ENCODE measurements around a stretch of chr15.

DNA sequence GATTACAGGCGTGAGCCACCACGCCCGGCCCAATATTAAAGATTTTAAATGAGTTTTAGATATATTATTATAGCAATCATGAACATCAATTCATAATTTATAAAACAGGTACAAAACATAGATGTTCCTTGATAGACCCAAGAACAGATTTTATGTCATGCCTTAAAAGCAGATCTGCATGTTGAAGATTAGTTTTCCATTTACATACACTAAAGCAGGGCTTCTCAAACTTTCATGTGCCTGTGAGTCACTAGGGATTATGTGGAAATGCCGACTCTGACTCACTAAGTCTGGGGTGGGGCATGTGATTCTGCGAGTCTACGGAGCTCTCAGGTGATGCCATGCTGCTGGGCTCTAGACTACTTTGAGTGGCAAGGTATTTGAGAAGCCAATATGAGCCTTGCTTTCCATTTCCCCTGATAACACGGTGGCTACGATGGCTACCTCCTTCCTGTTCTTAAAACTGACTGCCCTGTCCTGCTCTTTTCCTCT lies 39.5 kb upstream of the PYGO1 start:
- PRO-cap, result no peak
- RAMPAGE, long total RNA, 4 experiments, result no peak in any of the 4 experiments

DNA sequence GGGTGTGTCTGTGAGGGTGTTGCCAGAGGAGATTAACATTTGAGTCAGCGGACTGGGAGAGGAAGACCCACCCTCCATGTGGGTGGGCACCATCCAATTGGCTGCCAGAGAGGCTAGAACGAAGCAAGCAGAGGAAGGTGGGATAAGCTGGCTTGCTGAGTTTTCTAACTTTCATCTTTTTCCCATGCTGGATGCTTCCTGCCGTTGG lies 25.7 kb upstream of the NEDD4 start:
- PRO-cap, result no peak
- RAMPAGE, long total RNA, 4 experiments, result no peak in any of the 4 experiments

GRCh38 chr15:56176854-56177403 lies 66.8 kb downstream of the RFX7 start:
- PRO-cap, result no peak
- RAMPAGE, long total RNA, 4 experiments, result start-site peak on the minus strand in 1 of 4 experiments, at chr15:56177024-56177468 at its widest, 8 reads per replicate

DNA sequence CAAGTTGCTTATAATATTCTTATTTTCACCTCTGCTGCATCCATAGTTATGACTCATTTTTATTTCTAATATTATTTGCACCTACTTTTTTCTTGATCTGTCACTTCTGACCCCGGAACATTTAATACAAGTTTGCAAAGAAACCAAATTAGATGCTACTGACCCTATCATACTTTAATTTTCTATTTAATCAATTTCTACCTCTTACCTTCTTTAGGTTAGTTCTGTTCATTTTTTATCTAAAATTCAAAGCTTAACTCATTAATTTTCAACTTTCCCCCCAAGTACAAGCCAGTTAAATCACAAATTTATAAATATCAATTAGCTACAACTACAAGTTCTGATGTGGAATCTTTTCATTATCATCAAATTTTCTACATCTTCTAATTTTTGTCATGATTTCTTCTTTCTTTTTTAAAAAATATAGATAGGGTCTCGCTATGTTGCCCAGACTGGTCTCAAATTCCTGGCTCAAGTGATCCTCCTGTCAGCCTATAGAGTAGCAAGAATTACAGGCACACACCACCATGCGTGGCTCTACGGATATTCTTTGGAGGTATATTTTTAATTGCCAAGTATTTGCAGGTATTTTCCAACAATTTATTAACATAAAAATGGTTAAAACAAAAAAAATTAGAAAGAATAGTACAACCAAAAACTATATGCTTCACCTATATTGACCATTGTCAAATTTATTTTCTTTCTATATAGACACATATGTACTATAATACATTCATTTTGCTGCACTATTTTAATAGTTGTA lies 27.1 kb downstream of the RFX7 start:
- PRO-cap, result no peak
- RAMPAGE, long total RNA, 4 experiments, result no peak in any of the 4 experiments

DNA sequence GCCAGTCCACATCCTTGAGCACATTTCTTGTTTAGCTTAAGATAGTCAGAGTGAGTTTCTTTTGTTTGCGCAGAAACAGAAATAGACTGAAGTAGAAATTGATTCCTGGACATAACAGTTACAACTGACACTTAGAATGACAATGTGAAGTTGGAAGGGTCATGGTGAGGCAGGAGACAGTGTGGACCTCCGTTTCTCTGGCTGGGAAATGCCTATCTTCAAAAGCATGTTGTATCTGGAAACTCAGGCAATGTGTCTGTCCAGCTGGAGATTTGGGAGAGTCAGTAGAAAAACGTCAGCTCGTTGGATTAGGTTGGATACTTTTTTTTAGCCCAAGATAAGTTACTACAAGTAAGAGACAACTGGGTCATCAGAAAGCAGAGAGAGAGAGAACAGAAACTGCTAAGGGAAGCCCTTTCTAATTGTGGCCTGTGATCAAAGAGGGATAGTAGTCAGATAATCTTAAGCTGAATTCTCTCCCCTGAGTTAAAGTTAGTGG lies 78.8 kb upstream of the ZNF280D start:
- PRO-cap, result no peak
- RAMPAGE, long total RNA, 4 experiments, result no peak in any of the 4 experiments

- PRO-cap, result no peak
- RAMPAGE, long total RNA, 4 experiments, result no peak in any of the 4 experiments
Measured at GRCh38 chr15:56886583-56886865, 31.9 kb upstream of the TCF12 start.

DNA sequence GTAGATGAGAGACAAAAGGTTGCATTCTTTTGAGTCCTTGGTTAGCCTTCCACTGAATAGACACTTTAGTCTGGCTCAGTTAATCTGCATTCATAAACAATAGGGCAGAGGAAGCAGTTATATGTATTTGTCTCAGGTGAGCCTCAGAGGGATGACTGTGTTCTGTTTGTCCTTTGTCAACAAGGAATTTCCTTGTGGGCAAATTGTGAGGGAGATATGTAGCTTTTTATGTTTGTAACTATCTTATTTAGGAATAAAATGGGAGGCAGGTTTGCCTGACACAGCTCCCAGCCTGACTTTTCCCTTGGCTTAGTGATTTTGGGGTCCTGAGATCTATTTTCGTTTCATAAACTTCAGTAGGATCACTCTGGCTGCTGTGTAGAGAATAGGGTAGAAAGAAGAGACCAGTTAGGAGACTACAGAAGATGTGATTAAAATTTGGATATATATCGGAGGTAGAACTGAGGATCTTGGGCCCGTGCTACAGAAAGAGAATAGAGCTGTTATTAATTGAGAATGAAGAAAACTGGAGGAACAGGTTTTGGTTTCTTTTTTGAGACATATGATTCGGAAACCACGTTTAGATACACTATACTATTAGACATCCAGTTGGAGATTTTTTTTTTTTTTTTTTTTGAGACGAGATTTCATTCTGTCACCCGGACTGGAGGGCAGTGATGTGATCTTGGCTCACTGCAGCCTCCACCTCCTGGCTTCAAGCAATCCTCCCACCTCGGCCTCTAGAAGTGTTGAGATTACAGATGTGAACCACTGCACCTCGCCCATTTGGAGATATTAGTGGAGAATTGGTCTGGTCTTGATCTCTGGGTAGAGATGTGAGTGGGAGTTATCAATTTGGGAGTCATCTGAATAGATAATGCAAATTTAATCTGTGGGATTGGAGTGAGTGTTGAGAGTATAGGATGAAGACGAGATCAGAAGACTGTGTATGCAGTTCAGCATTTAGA lies 50.8 kb downstream of the TCF12 start:
- PRO-cap, result no peak
- RAMPAGE, long total RNA, 4 experiments, result start-site peak on the plus strand in 1 of 4 experiments, centred at positions 270 to 773 of the sequence, 5 to 11 reads per replicate

DNA sequence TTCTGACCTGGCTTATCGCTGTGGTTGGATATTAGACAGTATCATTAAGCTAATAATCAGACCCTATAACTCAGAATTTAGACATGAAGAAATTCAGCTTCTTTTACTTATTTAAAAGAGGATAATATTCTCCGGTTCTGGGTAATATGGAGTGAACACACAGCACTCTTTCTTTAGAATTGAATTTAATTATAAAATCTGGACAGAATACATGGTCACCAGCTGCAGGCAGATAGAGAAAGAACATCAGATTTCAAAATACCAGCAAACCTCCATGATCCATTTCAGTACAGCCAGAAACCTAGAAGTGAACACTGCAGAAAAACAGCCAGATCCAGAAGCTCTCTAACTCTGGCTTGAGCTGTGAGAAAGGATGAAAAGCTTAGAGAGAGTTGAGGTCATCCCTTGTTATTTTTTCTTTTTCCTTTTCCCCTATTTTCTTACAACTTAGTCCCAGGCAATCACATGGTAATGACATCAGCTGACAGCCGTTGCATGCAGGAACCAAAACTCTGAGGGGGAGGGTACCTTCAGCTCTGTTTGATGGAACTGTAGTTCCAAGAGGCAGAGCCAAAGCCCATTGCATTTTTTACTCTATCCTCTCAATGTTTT lies 113.1 kb downstream of the TCF12 start:
- PRO-cap, result no peak
- RAMPAGE, long total RNA, 4 experiments, result no peak in any of the 4 experiments

- PRO-cap, result no peak
- RAMPAGE, long total RNA, 4 experiments, result start-site peak on the plus strand in 1 of 4 experiments, at chr15:57143379-57143522 at its widest, 5 reads per replicate
Measured at GRCh38 chr15:57143214-57143945, 224.9 kb downstream of the TCF12 start.

DNA sequence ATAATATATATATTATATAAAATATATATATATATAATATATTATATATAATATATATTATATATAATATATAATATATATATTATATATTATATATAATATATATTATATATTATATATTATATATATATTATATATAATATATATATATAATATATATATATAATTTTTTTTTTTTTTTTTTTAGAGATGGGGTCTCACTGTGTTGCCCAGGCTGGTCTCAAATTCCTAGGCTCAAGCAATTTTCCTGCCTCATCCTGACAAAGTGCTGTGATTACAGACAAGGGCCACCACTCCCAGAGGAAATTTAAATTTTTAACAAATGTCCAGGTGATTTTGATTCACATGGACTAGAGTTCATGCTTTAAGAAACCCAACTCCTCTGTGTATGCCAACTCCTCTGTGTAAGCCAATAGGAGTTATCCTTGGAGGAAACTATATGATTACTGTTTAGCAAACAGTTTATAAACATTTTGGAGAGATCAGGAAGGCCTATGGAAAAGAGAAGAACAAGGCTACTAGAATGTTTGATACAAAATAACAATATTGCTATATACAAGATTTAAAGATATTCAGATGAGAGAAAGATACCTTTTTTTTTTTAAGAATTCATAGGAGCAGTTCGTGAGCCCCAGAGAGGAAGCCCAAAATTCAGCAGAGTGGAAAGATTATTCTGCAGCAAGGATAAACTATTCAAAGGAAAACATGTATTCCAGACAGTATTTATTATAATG lies 205.5 kb upstream of the CGNL1 start:
- PRO-cap, result no peak
- RAMPAGE, long total RNA, 4 experiments, result no peak in any of the 4 experiments

GRCh38 chr15:57259560-57260111 lies 116.7 kb upstream of the CGNL1 start:
- PRO-cap, result no peak
- RAMPAGE, long total RNA, 4 experiments, result no peak in any of the 4 experiments

GRCh38 chr15:57306712-57307346 lies 69.5 kb upstream of the CGNL1 start:
- PRO-cap, result no peak
- RAMPAGE, long total RNA, 4 experiments, result no peak in any of the 4 experiments

DNA sequence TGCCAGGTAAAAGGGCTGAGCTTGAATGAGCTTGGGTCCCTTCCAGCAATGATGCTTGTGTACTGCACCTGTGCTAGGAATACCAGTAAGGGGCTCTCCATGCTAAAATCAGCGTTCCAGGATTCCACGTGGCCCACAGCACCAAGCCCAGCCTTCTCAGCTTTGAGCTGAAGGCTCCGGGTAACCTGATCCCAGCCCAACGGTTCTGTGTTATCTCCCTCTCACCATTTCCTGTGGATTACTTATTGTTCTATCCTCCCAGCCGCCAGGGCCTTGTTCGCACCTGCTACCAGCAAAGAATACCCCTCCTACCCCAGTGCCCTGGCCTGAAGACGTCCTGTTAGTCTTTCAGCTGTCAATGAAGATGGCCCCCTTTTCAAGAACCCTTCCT lies 54.2 kb upstream of the CGNL1 start:
- PRO-cap, result no peak
- RAMPAGE, long total RNA, 4 experiments, result no peak in any of the 4 experiments

- PRO-cap, result no peak
- RAMPAGE, long total RNA, 4 experiments, result no peak in any of the 4 experiments
Measured at GRCh38 chr15:57330680-57331091, 45.6 kb upstream of the CGNL1 start.

DNA sequence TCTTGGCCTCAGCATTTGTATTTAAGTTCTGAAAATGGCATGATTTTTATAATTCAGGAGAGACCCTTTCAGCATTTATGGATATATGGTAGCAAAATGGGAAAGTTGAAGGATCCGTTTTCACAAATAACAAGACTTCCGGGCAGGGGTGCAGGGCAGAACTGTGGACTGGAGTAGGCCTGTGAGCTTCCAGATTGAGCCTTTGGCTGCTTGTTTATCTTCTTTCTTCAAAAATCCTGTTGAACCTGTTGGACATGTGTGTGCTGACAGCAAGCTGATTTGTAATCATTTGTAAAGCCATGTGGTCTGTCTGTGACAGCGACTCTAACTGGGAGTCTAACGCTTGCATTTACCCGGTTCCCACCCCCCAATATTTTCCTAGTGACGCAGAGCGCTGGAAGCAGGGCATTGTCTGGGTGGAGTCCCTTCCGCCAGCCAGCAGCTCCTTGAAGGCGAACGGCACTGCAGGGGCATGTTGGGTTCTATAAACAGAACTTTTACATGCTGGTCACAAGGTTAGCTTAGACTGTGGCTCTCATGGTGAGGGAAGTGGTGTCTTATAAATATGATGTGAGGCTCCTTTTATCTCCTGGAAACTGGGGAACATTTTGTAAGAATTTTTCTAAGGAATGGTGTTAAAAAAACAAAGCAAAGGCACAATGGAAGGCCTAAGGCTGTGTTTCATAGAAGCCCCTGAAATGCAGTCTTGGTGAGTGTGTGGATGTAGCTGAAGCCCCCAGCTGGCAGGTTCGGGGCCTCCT lies 85.7 kb upstream of the MYZAP start:
- PRO-cap, result no peak
- RAMPAGE, long total RNA, 4 experiments, result no peak in any of the 4 experiments

- PRO-cap, result no peak
- RAMPAGE, long total RNA, 4 experiments, result no peak in any of the 4 experiments
Measured at GRCh38 chr15:57562146-57562614, 29.5 kb upstream of the MYZAP start.

DNA sequence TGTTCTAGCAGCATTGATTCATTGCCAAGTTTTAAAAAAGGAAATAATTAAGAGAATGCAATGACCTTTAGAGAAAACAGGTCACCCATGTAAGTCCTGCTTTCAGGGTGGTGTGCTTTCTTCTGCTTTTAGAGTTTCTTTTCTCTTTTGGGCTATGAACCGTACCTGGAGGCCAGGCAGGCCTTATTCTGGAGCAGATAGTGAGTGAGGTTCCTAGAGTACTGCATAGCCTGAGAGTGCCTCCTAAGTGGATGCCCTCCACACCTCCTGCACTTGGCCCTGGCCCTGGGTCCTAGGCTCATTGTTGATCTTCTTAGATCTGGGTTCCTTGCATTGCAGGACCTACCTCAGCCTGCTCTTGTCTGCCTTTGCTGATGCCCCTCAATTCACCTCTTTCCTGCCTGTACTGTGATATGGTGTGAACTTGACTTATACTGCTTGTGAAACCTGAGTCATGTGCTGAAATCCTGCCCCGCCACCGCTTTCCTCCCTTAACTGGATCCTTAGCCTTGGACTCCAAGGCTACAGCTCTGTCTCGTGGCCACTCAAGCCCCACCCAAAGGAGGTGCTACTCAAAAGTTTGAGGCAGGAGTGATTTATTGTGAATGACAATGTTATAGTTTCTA lies 55.9 kb downstream of the MYZAP start:
- PRO-cap, result no peak
- RAMPAGE, long total RNA, 4 experiments, result no peak in any of the 4 experiments

- PRO-cap, result no peak
- RAMPAGE, long total RNA, 4 experiments, result no peak in any of the 4 experiments
Measured at GRCh38 chr15:57923345-57923740, 142.2 kb downstream of the ALDH1A2 start.

DNA sequence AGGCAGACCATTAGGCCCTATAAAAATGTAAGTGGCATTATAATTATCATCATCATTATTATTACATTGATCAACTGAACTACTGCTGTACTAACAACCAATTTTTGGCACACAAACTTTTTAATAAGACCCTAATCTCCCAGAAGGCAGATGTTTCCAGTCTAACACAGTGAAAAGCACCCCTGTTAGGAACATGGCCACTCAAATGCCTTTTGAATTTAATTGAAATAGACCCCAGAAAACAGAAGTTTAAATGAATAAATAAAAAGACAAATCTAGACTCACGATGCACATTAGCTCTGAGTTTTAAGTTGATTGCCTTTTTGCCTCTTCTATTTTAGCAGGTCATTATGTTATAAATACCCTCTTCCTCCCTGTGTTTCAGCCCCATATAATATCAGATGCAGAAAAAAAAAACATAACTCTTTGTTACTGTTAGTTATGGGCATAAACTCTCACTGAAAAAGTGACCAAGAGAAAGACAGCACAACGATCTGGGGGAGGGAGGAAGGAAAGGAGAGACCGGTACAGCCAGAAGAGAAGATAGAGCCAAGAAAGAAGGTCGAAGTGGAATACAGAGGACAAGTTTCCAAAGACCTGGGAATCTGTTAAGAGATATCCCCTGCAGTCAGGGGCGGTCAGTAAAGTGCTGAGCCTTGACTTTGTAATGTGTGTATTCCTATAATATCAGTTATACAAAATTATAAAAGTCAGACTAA lies 3.5 kb downstream of the ALDH1A2 start:
- PRO-cap, result no peak
- RAMPAGE, long total RNA, 4 experiments, result no peak in any of the 4 experiments

- PRO-cap, result no peak
- RAMPAGE, long total RNA, 4 experiments, result no peak in any of the 4 experiments
Measured at GRCh38 chr15:58139363-58139617, 1.1 kb downstream of the AQP9 start.